Skeletal muscle tissue (tissue), 7 donors: ENCODE measurements around a stretch of chr5.

GRCh38 chr5:91374389-91375583, 8.3 kb downstream of the ARRDC3 start:
- PRO-cap, 3 experiments: no peak in any of the 3 experiments
- RAMPAGE, long total RNA: no peak
- RRBS, 2 experiments: no CpG with 5 or more reads among the region's 8 CpGs

GRCh38 chr5:91376165-91376660, 6.9 kb downstream of the ARRDC3 start:
- PRO-cap, 3 experiments: no peak in any of the 3 experiments
- RAMPAGE, long total RNA: no peak

DNA sequence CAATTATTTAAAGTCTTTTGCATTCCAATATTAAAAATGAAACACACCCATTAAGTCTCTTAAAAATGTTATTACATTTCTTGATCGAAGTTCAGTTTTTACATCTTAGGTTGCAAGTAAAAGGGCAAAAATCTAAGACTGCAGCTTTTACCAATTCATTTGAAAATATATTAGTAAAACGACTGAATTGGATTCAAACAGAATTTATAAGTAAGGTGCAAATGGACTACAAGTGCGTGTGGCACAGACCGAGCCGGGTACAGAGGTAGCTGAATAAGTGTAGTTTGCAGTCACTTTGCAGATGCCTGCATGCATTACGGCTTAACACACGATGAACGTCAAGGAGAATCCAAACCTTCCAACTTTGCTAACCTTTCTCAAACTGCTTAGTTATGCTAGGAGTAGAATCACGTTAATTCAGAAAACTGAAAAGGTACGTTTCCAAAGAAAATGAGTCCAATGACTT, 756 bp downstream of the ARRDC3 start:
- PRO-cap, 3 experiments: no peak in any of the 3 experiments
- RAMPAGE, long total RNA: no peak
- RRBS, 2 experiments: no CpG with 5 or more reads among the region's 10 CpGs

DNA sequence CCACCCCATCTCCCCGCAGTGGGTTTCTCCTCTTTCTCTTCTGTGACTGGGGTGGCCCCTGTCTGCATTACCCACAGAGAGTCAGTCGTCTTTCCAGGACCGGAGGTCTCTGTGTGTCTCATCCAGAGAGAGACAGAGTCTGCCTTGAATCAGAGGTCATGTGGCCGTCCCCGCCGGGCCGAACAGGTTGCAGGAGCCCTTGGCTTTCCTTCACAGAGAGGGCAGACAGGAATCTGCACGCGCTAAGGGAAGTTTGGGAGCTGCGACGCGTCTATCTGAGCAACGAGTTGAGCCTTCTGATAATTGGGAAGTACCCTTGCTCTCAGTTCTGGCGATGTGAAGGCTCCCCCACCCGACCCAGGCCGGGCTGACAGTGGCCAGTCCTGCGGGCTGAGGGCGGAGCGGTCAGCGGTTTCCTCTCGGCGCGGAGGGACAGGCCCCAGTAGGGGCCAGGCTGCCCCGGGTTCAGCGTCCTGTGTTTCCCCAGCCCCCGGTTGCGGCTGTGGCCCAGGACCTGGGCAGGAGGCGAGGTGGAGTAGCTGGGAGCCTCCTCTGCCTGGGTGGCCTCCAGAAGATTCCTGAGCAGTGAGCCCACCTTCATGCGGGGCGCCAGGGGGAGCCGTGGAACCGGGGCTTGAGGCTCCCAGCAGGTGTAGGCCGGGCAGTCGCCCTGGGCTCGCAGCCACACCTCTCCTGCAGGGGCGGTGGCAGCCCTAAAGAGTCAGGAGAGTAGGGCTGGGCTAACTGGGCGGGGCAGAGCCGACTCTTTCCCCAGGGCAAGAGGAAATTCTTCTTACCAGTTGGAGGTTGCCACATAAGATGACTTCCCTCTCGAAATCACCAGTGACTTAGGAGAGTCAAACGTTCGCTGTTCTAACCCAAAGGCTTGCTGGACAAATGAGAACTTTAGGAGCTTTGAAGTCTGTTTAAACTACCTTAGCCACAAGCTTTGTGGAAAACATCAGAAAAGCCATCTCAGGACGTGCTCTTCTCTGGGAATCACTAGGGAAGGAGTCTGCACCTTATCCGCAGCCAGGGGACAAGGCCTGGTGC, 13.9 kb downstream of the NR2F1 start:
- PRO-cap, 3 experiments: no peak in any of the 3 experiments
- RAMPAGE, long total RNA: no peak
- RRBS, 2 experiments: 14 to 28% methylated on average over 8 to 14 of the region's 43 CpGs

GRCh38 chr5:93790568-93790857, 49.1 kb upstream of the POU5F2 start:
- PRO-cap, 3 experiments: no peak in any of the 3 experiments
- RAMPAGE, long total RNA: no peak
- RRBS, 2 experiments: no CpG with 5 or more reads among the region's 3 CpGs

GRCh38 chr5:94471505-94471889, 146.9 kb downstream of the KIAA0825 start:
- PRO-cap, 3 experiments: no peak in any of the 3 experiments
- RAMPAGE, long total RNA: no peak
- RRBS, 2 experiments: no CpG with 5 or more reads among the region's 3 CpGs

- PRO-cap, 3 experiments: no peak in any of the 3 experiments
- RAMPAGE, long total RNA: no peak
- RRBS, 2 experiments: no CpG with 5 or more reads among the region's 4 CpGs
These were observed 174.8 kb downstream of the SLF1 start for GRCh38 chr5:94793188-94793810.

- PRO-cap, 3 experiments: no peak in any of the 3 experiments
- RAMPAGE, long total RNA: no peak
- RRBS, 2 experiments: no CpG with 5 or more reads among the region's 2 CpGs
These were observed 313.0 kb downstream of the SLF1 start for GRCh38 chr5:94931374-94931987.

DNA sequence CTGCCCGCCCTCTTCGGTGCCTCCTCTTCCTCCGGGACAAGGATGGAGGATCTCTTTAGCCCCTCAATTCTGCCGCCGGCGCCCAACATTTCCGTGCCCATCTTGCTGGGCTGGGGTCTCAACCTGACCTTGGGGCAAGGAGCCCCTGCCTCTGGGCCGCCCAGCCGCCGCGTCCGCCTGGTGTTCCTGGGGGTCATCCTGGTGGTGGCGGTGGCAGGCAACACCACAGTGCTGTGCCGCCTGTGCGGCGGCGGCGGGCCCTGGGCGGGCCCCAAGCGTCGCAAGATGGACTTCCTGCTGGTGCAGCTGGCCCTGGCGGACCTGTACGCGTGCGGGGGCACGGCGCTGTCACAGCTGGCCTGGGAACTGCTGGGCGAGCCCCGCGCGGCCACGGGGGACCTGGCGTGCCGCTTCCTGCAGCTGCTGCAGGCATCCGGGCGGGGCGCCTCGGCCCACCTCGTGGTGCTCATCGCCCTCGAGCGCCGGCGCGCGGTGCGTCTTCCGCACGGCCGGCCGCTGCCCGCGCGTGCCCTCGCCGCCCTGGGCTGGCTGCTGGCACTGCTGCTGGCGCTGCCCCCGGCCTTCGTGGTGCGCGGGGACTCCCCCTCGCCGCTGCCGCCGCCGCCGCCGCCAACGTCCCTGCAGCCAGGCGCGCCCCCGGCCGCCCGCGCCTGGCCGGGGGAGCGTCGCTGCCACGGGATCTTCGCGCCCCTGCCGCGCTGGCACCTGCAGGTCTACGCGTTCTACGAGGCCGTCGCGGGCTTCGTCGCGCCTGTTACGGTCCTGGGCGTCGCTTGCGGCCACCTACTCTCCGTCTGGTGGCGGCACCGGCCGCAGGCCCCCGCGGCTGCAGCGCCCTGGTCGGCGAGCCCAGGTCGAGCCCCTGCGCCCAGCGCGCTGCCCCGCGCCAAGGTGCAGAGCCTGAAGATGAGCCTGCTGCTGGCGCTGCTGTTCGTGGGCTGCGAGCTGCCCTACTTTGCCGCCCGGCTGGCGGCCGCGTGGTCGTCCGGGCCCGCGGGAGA, 658 bp downstream of the GPR150 start:
- PRO-cap, 3 experiments: peak in 1 of 3 experiments; most common plus-strand start position 475 of the sequence (in 1); most common minus-strand start position 188 of the sequence (in 1)
- RAMPAGE, long total RNA: no peak
- RRBS, 2 experiments: 3% methylated on average over 32 to 34 of the region's 123 CpGs

DNA sequence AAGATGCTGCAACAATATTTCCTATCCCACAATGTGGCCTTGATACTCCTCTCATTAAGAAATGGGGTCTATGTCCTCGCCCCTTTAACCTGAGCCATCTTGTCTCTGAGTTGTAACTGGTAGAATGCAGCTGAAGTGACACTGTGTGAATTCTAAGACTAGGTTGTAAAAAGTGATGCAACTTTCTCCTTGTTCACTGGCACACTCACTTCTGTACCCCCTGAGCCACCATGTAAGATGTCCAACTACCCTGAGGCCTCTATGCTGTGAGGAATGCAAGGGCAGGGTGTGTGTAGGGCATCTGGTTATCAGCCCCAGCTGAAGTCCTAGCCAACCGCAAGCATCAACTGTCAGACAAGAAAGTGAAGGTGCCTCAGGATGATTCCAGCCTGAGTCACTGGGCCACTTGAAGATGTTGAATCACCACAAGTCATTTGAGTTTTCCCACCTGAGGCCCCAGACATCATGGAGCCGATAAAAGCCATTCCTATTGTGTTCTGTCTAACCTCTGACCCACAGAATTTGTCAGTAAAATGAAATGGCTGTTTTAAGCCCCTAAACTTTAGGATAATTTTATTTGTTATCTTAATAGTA, 18.8 kb upstream of the RHOBTB3 start:
- PRO-cap, 3 experiments: no peak in any of the 3 experiments
- RAMPAGE, long total RNA: no peak
- RRBS, 2 experiments: no CpG with 5 or more reads among the region's 3 CpGs

DNA sequence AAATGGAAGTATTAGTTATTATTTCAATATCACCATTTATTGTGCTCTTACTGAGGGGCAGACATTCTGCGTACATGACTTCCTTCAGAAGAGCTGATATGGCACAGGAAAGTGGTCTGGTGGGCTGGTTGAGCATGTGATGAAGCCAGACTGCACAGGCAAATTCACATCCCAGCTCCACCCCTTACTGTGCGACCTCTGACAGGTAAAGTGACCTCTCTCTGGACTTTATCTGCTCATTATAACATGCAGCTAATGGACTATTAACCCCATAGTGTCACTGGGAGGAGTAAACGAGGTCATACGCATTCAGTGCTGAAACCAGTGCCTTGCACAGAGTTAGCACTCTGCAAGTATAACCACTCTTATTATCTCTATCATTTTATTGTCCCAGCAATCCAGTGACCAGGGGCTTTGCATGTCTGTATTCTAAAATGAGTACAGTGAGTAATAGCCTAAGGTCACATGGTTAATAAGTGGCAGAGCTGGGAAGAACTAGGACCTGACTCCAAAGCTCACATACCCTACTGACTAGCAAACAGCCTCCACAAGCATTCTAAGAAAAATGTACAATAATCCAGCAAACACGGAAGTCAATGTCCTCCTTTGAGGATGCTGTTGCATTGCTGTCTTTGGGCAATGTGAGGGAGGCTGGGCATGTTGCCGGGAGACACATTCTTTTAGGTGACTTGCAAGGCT, 19.2 kb downstream of the GLRX start:
- PRO-cap, 3 experiments: peak in 1 of 3 experiments; most common plus-strand start position 511 of the sequence (in 1)
- RAMPAGE, long total RNA: no peak
- RRBS, 2 experiments: no CpG with 5 or more reads among the region's 6 CpGs

- PRO-cap, 3 experiments: no peak in any of the 3 experiments
- RAMPAGE, long total RNA: no peak
These were observed 24.4 kb upstream of the GLRX start for GRCh38 chr5:95847012-95847244.

DNA sequence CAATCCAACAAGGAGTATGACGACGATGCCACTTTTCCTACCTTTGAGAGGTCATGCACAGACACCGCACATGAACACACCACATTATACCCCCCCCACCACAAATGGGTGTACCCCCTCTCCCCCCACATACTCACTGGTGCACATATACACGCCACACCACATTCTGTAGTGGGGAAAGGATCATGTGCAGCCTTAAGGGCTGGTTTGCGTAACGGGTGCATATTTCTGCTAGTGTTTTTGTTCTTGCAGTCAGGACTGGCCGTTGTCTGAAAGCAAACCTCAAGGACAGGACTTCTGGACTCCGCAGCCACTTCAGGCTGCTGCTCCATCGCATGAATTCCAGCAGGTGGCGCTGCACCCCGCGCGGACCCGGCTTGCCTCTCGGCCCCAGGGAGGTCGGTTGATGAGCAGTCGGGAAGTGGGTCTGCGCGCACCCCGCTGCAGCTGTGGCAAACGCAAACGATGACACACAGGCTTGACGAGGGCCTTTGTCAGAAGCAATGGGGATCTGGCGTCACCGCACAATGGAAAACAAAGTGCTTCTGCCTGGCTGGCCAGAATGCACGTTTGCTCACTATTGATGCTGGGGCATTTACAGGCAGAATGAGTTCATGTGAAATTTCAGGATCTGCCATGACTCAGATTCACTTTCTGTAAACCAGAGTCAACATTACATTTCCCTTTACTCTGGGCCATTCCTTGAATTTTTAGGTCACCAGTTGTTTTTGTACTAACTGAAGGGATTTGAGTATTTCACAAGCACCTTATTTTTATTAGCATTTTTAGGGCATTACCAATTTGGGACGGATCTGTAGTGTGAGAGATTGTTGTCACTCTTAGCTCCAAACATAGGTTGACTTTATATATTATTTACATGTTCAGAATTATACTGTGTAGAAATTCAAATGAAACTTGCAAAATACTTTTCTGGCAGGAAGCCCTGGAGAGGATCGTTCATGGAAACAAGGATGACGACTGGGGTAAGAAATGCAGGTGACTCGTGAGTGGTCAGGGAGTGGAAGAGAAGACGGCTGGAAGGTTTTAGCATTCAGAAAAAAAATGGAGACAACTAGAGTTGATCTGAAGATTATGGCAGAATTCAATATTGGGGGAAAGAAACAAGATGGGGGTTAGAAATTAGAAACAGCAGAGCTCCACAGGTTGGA, 36.4 kb upstream of the GLRX start:
- PRO-cap, 3 experiments: peak in 1 of 3 experiments; most common minus-strand start position 423 of the sequence (in 1)
- RAMPAGE, long total RNA: no peak
- RRBS, 2 experiments: no CpG with 5 or more reads among the region's 31 CpGs

DNA sequence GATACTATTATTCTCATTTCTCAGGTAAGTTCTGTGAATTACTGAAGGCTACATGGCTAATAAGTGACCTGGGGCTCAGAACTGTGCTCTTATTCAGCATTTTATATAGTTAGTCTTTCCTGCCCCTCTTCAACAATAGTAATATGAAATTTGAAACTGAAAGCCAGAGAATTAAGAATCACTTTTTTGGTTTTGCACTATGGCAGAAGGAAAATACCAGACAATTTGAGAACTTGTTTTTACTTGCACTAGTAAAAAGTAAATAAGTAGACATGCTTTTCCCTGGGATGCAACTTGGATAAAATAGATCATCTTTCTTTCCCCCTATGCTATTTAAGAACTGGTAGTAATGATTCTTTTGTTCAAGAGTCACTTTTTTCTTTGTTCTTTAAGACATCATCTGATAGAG, 11.7 kb downstream of the ELL2 start:
- PRO-cap, 3 experiments: no peak in any of the 3 experiments
- RAMPAGE, long total RNA: no peak

DNA sequence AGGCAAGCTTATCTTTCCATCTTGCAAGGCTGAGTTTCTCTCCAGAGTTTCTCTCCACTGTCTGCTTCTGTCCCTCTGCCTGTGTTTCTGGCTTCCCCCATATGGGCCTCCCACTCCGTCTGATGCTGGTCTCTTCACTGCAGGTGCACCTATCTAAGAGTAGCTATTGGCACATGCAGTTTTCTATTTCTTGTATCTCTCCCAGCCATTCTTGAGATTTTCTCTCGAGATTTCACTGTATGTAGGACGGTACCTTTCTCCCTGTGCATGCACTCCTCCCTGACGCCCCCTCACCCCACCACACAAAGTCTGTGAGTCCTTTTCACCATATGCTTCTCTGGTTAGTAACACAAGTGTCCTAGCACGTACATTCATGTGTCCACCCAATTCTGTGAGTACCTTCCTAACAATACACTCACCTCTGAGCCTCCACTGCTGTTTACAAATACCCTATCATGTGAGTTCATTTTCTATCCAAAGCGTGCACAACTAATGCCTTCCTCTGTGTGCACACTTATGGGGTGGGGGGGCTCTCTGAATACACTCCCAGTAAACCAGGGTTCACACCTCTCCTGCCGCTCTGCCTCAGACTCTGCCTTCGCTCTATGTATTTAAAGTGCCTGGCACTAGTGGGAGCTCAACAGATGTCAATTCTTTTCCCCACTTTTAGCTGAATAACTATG, 2.0 kb downstream of the ELL2 start:
- PRO-cap, 3 experiments: no peak in any of the 3 experiments
- RAMPAGE, long total RNA: no peak
- RRBS, 2 experiments: no CpG with 5 or more reads among the region's 8 CpGs

- PRO-cap, 3 experiments: no peak in any of the 3 experiments
- RAMPAGE, long total RNA: no peak
- RRBS, 2 experiments: no CpG with 5 or more reads among the region's 5 CpGs
These were observed 106.6 kb upstream of the ELL2 start for GRCh38 chr5:96068082-96068845.

DNA sequence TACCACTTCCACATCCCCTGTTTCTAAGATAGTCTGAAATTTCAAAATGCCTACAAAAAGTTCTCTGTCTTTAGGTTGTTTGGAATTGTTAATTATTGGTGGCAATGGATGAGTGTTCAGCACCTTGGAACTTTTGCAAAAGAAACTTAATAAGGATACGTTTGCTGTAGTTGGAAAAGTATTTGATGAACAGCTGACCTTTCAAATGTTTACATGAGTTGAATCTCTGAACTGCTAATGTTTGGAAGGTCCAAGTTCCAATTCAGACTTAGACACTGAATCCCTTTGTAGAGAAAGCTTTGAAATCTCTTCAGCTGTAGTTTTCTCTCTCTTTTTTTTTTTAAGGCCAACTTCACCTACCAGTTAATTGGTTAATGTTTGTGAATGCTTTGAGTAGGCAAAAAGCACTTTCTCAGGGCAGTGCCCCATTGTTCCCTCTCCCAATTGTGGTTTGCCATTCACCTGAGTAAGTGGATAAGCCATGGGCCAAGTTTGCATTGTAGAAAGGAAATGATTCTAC, 156.3 kb upstream of the ELL2 start:
- PRO-cap, 3 experiments: no peak in any of the 3 experiments
- RAMPAGE, long total RNA: no peak
- RRBS, 2 experiments: no CpG with 5 or more reads among the region's 1 CpG

- PRO-cap, 3 experiments: no peak in any of the 3 experiments
- RAMPAGE, long total RNA: no peak
- RRBS, 2 experiments: no CpG with 5 or more reads among the region's 1 CpG
These were observed 184.3 kb upstream of the ELL2 start for GRCh38 chr5:96145839-96146477.

GRCh38 chr5:96297128-96297686, 135.8 kb downstream of the PCSK1 start:
- PRO-cap, 3 experiments: no peak in any of the 3 experiments
- RAMPAGE, long total RNA: no peak
- RRBS, 2 experiments: no CpG with 5 or more reads among the region's 1 CpG

GRCh38 chr5:96332494-96333695, 100.2 kb downstream of the PCSK1 start:
- PRO-cap, 3 experiments: no peak in any of the 3 experiments
- RAMPAGE, long total RNA: no peak
- RRBS, 2 experiments: no CpG with 5 or more reads among the region's 19 CpGs